Cardiac septum (tissue), 1 donor: Measurements from ENCODE around the gene PRPF18.

- PRO-cap, result unidirectional peak, minus-strand start at chr10:12333734
These were observed 15.5 kb upstream of the CAMK1D start for GRCh38 chr10:12333664-12334457.

GRCh38 chr10:12433048-12433382 is 83.7 kb downstream of the CAMK1D start:
- PRO-cap, result no peak

GRCh38 chr10:12455798-12456447 is 106.6 kb downstream of the CAMK1D start:
- PRO-cap, result no peak

DNA sequence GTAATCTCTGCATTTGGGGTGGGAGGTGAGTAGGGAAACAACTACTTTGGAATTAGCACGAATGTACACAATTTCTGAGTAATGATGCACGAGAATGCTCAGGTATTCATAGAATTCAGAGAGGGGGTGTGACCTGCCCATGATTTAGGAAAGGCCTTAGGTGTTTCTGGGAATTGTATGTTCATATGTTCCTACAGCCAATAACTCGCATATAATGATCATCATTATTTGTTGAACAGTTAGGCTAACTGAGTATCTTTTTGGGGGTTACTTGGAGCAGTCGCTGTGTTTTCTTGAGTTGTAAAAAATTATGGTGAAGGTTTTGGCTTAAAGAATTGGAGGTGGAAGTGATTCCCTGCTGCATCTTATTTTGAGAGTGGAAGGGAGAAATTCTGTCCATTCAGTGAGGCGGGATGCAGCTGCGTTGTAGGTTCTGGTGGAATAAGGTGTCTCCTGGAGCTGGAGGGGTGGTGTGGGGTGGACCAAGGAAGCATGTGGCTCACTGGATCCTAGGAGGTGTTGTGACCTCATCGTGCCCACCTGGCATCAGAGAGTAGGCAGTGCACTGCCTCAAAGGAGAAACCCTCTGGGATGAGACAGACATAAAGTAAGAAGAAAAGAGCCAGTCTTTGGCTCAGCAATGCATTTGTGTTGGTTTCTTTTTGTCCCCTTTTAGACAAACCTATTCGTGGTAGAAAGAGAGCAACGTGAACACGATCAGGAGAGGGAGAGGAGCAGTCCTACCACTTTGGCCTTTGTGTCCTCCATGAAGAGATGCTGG is 249.8 kb downstream of the CAMK1D start:
- PRO-cap, result no peak

- PRO-cap, result no peak
These were observed 253.1 kb downstream of the CAMK1D start for GRCh38 chr10:12602506-12602863.

DNA sequence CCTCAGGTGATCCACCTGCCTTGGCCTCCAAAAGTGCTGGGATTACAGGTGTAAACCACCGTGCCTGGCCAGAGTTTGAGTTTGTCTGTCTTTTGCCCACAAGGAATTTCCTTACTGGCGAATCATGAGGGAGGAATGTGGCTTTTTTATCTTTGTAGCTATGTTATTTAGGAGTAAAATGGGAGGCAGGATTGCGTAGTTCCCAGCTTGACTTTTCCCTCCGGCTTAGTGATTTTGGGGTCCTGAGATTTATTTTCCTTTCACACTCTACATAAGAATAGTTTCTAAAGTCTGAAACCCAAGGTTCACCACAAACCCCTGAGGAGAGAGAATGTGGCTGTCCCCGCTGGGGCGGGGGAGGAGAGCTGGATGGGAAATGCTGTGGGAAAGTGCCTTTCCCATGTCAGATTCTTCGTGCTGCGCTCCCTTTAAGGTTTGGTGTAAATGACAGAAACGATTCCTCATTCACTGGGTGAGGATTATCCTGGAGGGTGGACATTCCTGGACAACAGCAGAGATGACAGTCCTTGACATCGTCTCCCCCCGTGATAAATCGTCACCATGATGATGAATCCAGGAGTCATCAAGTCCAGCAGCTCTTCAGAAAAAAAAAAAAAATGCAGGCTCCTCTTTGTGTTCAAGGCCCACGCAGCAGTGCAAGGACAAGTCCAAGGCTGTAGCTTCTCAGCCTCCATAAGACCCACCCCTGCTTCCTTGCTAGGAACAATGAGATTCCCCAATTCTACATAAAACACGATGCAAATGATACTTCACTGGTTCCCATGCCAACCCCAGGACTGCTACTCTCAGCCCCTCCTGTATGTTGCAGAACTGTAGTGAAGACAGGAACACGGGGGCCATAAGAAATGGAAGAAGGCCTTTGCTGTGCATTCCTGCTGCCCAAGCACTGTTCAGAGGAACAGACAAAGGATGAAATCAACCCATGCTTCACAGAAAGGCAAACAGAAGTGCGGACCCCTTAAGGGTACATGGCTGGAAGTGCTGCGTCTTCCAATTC is 233.1 kb downstream of the CCDC3 start:
- PRO-cap, result no peak

DNA sequence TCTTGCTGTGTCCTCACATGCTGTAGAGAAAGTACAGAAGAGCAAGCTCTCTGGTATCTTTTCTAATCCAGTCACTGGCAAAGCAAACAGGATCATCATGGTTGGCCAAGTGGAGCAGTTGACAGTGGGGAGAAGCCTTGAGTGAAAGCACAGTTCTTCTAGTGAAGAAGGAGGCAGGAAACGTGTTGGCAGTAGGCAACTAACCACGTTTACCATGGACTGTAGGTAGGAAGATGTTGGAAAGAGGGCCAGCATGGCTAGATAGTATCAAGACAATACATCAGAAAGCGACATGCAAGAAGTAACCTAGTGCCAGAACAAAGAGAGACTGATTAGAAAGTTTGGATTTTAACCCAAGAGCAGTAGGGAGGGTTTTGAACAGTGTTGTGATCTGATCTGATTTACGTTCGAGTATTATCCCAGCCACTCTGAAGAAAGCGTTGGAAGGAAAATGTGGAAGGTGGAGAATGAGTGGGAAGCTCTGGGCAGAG is 207.8 kb downstream of the CCDC3 start:
- PRO-cap, result no peak

DNA sequence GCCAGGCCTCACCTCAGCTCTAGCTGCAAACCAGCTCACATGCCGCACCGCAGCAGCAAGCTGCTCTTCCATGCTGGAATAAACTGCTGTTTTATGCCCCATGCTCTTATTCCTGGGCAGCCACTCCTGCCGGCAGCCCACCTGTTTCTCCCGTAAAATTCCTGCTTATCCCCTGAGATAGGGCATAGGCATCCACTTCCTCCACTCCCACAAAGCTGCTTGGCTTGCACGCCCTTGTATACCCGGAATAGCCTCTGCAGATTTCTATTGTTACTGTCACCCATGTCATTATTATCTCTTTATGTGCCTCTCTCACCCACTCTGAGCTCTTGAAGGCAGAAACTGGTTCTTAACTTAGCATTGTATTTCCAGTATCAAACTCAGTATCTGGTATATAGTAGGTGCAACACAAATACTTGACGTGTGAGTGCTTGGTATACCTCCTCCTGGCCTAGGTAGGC is 193.5 kb downstream of the CCDC3 start:
- PRO-cap, result no peak

DNA sequence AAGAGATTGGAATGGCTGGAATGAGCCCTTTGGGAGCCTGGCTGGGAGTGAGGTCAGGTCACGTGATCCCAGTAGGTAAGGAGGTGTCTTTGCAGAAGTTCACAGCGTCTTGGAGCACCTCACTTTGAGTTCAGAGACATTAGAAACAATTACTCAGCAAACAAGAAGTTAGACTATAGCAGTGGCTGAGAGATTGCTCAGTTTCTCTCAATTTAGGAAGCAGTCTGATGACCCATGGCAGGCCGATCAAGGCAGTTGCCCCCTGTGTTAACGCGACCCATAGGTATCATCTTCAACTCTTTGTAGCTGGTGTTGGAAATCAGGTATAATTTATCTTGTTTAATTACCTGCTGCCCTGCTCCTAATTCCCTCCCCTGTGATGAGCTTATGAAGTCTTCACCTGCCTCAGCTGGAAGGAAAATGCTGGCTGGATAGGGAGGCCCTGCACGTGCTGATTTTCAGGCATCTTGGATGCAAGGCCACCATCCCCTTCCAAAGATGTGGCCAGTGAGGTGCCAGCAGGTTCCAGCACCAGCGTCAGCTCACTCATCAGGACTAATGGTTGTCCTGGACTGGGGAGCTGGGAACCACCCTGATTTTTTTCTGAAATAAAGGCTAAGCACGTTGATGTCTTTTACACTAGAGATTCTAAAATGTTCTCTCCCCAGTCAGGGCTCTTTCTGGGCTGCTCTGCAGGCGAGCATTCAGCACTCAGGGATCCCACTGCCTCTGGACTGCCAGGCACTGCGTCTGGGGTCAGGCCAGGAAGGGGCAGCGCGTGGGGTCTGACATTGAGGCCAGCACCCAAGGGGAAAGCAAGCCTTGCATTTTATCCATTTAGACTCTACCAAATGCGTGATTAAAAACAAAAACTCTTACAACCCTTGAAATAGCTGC is 103.8 kb downstream of the CCDC3 start:
- PRO-cap, result no peak

DNA sequence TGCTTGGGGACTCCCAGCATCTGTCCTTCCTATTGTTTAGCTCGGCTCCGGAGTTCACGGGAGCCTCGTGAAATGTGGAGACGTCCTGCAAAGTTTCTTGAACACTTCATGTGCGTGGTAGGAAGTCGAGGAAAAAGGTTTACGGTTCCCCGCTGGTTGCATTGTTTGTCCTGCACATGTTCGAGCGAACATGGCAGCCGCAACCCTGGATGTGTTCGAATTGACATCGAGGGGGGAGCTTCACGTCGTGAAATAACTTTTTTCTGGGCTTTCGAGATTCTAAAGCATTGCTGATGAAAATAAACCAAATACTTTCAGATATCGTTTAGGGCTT is 567 bp upstream of the SEPHS1 start:
- PRO-cap, result no peak

DNA sequence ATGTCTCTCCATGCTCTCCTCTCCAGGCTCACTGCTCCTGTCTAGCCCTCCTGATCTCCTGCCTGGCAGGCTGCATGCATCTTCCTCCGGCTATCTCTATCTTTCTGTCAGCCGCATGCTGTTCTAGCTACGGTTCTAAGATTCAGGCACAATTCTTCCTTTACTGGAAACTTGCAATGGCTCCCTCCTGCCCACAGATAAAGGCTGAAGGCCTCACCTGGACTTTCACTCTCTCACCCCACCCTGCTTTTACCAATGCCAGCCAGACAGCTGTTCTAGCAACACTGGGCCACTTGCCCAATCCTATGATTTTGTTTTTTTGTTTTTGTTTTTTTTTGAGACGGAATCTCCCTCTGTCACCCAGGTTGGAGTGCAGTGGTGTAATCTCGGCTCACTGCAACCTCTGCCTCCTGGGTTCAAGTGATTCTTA is 38.3 kb downstream of the BEND7 start:
- PRO-cap, result no peak

DNA sequence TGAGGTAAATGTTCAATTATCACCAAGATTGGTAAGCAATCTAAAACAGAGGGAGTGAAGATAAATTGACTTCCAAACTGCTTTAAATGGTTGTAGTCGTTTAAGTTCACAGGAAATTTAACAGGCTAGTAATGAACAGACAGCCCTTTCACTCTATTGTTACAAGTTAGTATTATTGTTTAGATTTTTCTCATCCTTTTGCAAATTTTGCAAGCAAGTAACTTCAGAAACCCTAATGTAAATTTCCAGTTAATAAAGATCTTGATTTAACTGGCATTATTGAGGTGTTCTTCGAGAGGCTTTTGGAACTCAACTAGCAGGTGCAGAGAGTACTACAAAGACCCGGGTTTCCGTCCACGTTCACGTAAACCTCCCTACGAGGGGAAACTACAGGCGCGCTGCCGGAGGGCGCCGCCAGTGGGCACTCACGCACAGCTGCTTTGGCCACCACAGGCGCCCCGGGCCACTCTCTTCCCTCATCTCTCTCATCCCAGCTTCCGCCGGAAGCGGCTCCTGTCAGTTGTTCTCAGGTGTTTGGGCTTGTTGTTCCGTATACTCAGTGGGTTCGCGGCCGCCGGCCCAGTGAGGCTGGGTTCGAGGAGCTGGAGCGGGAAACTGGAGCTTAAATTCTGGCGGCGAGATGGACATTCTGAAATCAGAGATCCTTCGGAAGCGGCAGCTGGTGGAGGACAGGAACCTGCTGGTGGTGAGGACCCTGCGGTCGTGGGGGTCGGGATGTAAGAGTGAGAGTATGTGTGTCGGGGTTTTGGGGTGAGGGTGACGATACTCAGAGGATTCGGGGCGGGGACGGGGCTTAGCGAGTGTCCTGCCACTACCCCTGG is at the start of gene PRPF18:
TSS of gene PRPF18 (plus strand) at position 519 of the 842 bp plus-strand sequence.
- PRO-cap, result unidirectional peak, plus-strand start at position 519 of the sequence; unidirectional peak, plus-strand start at position 559 of the sequence

- PRO-cap, result no peak
These were observed 39.1 kb downstream of the PRPF18 start for GRCh38 chr10:13625672-13626404.

GRCh38 chr10:13684293-13685019 is 97.7 kb downstream of the PRPF18 start:
- PRO-cap, result bidirectional peak, plus-strand start at chr10:13684544, minus-strand start at chr10:13684549

DNA sequence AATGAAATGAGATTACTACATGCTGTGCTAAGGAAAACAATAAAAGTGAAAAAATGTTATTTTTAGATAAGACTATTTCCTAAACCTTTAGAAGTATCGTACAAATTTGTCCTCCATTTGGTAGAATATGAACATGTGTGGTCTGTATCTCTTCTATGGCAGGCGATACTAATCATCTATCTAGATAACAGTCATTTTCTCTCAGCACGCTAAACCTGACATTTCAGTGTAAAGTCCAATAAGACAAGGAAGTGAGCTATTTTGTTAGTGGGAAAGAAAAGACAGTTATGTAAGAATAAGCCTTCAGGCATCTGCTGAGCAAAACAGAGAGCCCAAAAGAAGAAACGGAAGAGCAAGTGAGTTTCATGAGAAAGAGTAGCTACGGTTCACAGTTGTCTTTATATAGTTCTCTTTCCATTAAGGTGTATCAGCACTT is 170.6 kb downstream of the PRPF18 start:
- PRO-cap, result no peak

DNA sequence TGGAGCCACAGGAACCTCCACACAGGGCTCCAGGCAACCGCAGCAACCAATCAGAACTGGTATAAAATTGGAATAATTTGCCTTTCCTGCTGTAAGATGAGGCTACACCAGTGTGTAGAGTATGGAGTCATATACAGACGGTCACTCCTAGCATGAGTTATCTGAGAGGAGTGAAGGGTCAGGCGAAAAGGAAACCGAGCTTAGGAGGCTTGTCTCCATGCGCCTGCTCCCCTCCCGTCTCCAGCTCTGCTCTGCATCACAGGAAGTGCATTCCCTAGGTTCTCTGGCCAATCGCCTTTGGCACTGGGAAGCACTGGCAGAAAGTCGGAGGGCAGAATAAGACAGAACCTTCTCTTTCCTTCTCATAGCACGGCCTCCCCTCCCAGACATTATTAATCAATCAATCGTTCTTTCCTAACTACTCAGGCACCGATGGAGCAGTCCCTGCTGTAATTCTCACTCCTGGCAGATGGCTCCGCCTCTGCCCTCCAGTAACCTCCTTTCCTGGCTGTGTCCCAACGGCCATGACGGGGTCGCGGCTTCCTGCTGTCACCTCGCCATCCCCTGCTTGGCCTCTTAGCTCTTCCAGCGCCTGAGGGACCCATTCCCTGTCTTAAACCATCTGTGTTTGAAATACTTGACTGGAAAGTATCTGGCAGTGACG is 177.1 kb downstream of the FRMD4A start:
- PRO-cap, result bidirectional peak, plus-strand start at position 452 of the sequence, minus-strand start at position 253 of the sequence

GRCh38 chr10:14541138-14541862 is 210.6 kb upstream of the FRMD4A start:
- PRO-cap, result no peak

DNA sequence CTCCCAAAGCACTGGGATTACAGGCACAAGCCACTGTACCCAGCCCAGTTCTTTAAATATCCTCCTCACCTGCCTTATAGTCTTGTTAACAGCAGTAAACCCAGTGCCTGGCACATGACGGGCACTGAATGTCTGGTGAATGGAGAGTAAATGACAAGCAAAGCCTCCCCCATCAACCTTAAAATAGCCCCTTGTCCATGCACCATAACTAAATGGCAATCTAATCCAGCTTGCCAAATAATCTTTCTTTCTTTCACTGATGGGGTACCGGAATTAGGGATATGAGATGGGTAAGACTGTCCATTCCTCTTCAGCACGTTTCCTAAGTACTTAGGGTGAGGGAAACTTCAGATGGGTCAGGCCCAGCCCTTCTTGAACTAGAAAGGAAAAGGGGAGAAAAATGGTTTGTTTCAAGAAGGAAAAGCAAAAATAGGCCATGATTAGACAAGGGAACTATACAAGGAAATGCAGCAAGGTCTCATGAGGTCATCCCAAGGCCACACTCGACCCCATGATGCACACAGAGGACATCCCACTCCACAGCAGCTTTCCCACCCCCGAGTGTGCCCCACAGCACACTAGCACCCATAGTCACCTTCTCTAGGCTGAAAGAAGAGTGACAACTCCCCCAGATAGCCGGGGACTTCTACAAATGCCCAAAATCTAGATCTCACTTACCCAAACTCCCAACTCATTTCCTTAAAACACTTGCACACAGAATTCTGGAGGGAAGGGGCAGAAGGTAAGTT is 173.5 kb downstream of the FAM107B start:
- PRO-cap, result no peak

GRCh38 chr10:14617714-14618002 is 157.0 kb downstream of the FAM107B start:
- PRO-cap, result no peak

DNA sequence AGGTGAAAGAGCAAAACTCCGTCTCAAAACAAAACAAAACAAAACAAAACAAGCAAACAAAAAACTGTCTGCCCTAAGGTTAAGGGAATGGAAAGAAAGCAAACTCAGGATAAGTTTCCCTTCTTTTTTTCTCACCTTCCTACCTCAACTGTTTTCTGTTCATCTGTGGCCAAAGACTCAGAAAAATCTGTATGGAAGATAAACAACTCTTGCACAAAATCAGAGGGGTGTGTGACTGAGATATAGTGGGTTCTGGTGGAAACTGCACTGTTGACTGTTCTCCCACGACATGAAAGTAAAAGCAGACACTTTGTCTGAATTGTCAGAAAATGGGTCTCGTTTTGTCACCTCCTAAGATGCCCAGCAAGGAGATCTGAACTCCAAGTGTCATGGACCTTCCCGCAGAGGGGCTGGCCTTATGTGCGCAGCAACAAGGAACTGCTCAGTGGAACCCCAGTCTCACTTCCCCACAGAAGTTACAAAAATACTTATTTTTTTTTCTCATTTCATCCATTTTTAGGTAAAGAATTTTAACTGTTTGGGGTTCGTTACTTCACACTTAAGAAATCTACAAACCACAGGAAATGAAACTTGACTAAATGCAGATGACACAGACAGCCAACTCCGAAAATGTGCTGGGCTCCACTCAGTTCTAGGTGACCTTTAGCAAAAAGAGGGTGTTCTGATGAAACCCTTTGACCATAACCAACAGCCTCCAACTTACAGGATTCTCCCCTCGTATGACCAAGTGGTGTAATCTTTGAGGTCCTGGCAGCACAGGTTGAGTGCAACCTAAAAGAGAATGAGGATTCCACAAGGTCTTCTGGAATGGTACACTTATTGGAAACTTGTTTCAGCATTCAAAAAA is 115.0 kb downstream of the FAM107B start:
- PRO-cap, result no peak